HGPS cell (cell line): ENCODE measurements around a stretch of chr19.

- RRBS = no CpG with 5 or more reads among the region's 1 CpG
Measured at GRCh38 chr19:22784679-22785069, 723 bp upstream of the ZNF99 start.

DNA sequence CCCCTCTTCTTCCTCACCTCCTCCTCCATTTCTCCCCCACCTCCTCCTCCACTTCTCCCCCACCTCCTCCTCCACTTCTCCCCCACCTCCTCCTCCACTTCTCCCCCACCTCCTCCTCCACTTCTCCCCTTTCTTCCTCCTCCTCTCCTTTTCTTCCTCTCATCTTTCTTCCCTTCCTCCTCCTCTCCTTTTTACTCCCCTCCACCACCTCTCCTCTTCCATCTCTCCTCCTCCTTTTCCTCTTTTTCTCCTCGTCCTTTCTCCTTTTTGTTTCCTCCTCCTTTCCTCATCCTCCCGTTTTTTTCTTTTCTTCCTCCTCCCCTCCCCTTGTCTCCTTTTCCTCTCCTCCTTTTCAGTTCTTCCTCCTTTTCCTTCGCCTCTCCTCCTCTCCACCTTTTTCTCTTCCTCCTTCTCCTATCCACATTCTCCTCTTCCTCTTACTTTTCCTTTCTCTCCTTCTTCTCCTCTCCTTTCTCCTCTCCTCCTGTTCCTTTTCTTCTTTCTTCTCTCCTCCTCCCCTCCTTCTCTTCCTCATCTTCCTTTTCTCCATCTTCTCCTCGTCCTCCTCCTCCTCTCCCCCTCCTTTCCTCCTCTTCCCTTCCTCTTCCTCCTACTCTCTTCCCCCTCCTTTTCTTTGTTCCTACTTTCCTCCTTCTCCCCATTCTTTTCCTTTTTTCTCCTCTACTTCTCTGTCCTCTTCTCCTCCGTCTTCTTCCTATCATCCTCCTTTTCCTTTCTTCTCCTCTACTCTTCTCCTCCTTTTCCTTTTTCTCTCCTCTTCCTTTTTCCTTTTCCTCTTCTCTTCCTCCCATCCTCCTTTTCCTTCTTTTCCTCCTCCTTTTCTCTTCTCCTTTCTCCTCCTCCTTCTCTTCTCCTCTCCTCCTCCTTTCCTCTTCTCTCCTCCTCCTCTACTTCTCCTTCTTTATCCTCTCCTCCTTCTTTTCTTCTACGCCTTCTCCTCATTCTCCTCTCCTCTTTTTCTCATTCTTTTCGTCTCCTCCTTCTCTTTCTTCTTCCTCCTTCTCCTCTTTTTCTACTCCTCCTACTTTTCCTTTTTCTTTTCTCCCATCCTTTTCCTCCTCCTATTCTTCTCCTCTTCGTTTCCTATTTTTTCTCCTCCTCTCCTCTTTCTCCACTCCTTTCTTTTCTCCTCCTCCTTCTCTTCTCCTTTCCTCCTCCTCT, 72.1 kb downstream of the ZNF91 start:
- RRBS = no CpG with 5 or more reads among the region's 8 CpGs

DNA sequence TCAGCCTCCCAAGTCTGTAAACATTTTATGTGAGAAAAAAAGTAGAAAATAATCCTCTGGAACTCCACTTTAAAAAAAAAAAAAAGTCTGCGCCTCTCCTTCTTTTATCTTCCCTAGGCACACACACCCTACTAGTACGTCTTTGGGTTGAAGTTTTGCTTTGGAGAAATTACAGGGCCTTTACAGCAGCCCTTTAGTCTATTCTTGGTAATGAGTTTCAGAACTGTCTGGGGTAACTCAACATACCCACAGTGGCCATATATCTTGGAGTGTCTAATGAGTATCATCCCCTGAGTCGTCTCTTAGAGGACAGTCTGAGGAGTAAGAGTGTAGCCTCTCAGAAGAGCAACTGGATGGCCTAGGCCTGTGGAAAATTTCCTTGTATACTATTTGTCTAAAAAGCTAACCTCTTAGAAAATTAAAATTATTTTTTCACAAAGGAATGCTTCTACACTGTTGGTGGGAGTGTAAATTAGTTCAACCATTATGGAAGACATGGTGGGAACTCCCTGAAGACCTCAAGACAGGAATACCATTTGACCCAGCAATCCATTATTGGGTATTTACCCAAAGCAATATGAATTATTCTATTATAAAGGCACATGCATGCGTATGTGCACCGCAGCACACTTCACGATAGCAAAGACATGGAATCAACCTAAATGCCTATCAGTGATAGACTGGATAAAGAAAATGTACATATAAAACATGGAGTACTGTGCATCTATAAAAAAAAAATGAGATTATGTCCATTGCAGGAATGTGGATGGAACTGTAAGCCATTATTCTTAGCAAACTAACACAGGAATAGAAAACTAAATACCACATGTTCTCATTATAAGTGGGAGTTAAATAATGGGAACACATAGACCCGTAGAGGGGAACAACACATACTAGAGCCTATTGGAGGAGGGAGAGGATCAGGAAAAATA, 2.2 kb downstream of the RPSA2 start:
- RRBS = no CpG with 5 or more reads among the region's 7 CpGs

DNA sequence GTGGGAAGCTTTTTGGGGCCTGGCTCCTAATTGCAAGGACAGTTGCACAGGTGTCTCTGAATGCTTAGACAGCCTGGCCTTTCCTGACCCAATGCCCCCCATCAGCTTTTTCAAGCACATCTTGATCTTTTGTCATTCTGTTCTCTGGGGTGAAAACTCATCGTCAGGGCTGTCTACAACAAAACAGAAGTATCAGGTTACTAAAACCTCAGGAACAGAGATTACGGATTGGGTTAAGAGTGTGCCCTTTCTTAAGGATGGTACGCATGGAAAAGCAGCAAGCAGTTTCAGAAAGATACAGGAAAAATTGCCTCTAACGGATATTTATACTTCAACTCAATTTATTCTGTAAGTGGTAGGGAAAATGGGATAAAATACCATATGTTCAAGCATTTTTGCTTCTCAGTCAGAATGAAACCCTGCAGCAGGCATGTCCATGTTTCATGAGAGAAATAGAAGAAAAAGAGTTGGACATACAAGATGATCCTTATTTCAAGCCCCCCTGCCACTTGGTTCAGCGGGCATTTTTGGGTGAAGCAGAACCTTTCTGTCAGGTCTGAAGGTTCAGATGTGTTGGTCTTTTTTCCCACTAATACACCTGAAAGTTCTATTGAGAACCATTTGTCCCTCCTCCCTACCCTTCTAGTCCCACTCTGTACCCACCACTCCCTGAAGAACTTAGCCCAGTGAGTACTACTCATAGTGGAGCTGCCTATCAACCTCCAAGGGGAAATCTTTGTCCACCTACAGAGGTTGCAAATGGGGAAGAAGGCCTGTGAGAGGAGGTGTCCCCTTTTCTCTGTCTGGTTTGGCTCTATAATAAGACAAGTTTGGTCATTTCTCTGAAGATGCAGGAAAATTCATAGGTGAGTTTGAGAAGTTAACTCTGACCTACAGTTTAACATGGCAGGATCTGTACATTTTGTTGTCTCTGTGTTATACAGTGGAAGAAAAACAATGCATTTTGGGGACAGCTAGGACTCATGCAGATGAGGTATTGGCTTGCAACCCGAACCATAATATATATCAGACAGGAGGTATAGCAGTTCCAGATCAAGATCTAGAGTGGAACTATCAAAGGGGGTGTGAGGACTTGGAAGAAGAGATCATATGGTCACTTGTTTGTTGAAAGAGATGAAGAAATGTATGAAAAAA, 7.9 kb upstream of the ZNF254 start:
- RRBS = no CpG with 5 or more reads among the region's 6 CpGs

DNA sequence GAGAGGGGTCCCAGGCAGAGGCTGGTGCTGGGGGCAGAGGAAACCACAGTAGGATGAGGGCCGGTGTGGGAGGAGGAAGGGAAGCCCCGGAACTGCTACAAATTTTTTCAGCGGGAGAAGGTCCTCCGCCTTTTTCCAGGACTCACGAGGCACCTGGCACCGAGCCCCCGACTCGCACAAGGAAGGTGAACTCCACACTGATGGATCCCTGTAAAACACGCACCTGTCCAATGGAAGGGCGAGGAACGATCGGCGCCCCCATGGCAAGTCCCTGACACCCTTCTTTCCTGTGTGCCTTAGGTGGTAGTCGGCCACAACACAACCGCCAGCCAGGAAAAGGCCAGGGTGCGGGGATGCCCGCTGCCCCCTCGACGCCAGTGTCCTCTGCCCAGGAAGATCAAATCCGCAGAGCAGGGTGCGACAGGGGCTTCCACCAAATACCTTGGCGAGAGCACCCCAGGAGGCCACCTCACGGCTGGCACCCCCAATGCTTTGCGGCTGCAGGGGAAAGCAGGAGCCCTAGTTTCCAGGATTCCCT, 91.1 kb downstream of the ZNF254 start:
- RRBS = no CpG with 5 or more reads among the region's 24 CpGs

- RRBS = no CpG with 5 or more reads among the region's 31 CpGs
Measured at GRCh38 chr19:27794178-27794879, 1418.6 kb downstream of the UQCRFS1 start.

GRCh38 chr19:28542753-28543345, 670.1 kb downstream of the UQCRFS1 start:
- RRBS = no CpG with 5 or more reads among the region's 6 CpGs

DNA sequence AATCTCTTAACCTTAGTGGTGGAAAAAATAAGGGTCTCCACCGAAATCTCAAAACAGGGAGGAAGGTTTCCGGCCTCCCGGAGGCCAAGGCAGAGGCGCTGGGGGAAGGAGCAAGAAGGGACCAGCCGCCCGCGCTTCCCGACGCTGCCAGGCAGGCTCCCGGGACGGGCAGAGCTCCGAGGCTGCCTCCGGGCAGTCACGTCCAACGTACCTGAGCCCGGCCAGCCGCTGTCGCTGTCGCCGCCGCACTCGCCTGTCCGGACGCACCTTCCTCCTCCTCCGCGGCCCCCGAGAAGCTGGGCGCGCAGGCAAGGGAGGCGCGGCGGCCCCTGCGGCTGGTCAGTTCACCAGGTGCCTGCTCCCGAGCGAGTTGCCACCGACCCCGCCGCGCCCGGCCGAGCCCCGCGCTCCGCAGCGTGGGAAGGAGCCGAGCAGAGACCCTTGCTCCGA, 419.6 kb downstream of the UQCRFS1 start:
- RRBS = 12% methylated on average over 24 of the region's 47 CpGs

- RRBS = 92% methylated on average over 4 of the region's 24 CpGs
Measured at GRCh38 chr19:29609816-29610479, 3.9 kb downstream of the POP4 start.

DNA sequence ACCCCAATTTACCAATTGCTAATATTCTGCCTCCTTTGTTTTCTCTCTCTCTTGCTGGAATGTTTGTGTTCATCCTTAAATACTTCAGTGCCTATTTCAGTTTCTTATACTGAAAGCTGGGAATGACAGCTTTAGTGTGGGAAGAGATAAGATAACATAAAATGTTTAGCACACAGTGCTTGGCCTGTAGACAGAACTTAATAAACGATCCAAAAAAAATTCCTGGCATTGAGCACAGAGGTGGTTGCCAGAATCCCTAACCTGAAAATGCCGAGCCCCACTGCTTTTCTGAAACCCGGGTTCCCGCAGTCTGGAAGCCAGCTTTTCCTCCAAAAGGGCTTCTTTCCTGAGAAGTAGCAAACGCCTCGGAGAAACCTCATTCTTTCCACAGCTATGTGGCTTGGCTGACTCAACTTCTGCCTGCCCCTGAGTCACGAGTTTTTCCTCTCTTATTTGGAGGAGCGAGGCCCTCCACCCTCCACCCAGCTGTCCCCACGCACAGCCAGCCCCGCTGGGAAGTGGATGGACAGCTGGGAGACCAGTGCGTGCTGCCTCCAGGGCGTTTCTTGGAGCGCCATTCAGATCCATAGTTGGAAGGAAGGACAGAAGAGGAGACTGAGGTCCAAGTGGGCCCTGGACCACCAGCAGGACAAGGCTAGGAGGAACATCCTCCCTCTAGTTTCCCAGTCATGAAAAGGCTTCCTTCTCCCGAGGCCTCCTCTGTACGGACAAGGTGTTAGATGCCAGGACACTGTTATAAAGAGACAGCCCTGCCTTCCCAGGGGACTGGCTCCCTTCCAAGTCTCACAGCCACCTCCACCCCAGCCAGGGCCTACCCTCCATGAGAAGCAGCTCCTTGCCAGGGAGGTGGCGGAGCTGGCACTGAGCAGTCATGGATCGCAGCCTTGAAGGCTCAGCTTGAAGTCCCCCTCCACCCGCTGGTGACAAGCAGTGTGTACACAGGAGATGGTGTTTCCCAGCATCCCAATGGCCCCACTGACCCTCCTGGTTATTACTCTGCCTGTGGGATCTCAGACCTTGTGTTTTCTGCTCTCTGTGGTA, 2.6 kb upstream of the PLEKHF1 start:
- RRBS = no CpG with 5 or more reads among the region's 18 CpGs

GRCh38 chr19:29680478-29680954, 15.3 kb downstream of the PLEKHF1 start:
- RRBS = 81% methylated on average over 2 of the region's 16 CpGs

GRCh38 chr19:29685337-29685602, 20.0 kb downstream of the PLEKHF1 start:
- RRBS = no CpG with 5 or more reads among the region's 6 CpGs

DNA sequence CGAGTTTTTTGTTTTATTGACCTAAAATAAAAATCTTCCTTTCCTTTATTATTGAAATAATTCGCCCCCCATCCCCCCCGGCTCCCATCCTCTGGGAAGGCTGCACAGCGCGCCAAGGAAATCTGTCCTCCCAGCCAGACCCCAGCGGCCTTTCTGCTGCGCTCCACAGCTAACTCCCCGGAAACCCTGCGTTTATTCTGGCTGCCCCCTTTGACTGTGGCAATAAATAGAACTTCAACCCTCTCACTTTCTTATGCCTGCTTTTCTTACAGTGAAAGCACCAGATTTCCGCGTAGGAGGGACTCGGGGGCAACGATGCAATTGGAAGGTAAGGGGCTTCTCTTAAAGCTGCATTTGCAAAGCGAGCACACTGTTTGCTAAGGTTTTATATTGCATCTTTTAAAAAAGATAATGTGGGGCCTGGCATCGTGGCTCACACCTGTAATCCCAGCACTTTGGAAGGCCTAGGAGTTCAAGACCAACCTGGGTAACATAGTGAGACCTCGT, 9.7 kb upstream of the C19orf12 start:
- RRBS = 27% methylated on average over 6 of the region's 16 CpGs

DNA sequence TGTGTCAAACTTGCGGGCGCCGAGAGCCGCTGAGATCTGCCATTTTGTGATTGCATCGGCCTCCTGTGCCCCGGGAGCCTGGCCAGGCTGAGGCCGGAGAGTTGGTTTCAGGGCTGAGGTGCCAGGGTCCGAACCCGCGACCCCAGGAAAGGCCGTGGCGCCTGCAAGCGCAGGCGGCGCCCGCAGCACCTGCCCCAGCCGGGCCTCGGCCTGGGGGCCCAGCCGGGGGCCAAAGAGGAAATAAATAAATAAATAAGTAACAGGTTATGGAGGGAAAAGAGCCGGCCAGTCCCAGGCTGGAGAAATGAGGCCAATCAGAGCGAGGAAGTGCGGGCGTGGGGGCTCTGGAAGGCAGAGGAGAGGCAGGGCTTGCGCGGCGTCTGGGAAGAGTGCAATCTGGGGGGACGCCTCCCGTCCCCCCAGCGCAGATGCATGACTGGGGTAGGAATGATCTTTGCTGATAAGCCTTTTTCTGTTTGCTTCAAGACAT, 145.7 kb upstream of the ZNF536 start:
- RRBS = 4% methylated on average over 6 of the region's 29 CpGs

GRCh38 chr19:30235940-30236516, 136.2 kb upstream of the ZNF536 start:
- RRBS = 47% methylated on average over 6 of the region's 11 CpGs

DNA sequence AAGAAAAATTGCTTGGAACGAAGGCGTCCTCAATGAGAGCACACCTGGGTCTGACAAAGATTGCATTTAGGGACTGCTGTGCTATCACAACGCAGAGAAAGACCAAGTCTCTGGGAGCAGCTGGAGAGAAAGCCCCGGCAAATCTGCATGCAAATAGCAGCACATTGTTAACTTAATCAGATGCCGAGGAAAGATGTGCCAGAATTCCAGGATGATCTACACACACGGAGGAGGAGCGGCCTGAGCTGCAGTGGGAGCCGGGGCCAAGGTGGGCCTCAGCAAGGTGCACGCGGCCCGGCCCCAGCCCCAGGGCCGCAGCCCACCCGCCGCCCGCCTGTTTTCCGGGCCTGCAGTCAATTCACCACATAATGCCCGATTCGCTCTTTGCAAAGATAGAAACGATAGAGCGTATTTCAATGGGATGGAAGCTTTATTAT, 1.5 kb downstream of the ZNF536 start:
- RRBS = 68% methylated on average over 9 of the region's 20 CpGs

- RRBS = no CpG with 5 or more reads among the region's 10 CpGs
Measured at GRCh38 chr19:30539937-30540275, 167.7 kb downstream of the ZNF536 start.

GRCh38 chr19:30711376-30711777, 339.2 kb downstream of the ZNF536 start:
- RRBS = no CpG with 5 or more reads among the region's 14 CpGs

GRCh38 chr19:31339267-31339799, 9.9 kb downstream of the TSHZ3 start:
- RRBS = no CpG with 5 or more reads among the region's 9 CpGs

DNA sequence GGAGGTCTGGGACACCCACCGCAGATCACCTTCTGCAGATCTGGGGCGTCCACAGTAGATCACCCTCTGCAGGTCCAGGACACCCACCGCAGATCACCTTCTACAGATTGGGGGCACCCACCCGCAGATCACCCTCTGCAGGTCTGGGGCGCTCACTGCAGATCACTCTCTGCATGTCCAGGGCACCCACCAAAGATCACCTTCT, 153.4 kb upstream of the TSHZ3 start:
- RRBS = no CpG with 5 or more reads among the region's 5 CpGs